Pericardium fibroblast (primary cell): Measurements from ENCODE around the gene ASB7.

DNA sequence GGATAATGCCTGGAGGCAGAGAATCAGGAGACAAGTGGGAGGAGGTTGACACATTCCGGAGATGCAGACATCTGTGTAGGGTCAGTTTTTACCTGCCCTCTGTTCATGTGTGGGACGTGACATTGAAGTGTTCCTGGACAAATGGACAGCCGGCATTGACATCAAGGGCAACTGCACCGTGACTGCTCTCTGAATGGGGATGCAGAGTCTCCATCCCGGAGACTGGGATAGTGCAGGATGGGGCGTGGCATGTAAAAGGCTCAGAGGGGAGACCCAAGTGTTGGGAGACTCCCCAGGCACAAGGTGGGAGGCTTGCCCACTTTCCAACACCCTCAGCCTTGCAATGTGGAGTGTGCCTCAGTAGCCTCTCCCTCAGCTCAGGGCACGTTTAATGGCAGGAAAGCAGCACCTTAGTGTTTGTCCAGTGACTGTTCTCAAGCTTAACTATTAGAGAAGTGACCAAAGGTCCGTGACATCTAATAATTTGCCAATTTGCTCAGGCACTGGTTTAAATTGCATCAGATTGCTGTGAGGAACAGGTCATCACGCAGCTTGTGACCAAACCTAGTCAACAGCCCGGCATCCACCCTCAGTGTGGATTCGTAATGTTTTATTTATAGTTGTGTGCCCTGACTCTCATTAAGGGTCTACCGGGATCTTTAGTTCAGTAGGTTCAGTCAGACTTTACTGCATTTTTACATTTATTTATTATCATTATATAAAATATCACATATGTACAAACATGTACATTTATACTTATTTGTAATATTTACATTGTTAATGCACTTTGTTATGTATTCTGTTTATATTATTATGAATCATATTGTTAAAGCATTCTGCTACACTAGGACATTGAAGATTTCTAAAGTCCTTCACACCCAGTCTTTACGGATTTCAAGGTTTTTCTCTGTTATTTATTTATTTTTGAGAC is 46.3 kb upstream of the PGPEP1L start:
- RAMPAGE, long total RNA, result no peak

GRCh38 chr15:99096758-99097532 is 7.9 kb upstream of the SYNM start:
- RAMPAGE, long total RNA, result no peak

GRCh38 chr15:99129942-99131001 is 25.4 kb downstream of the SYNM start:
- RAMPAGE, long total RNA, result no peak

- RAMPAGE, long total RNA, result no peak
Measured at GRCh38 chr15:99167007-99167840, 62.3 kb downstream of the SYNM start.

GRCh38 chr15:99210278-99210754 is 39.1 kb downstream of the TTC23 start:
- RAMPAGE, long total RNA, result no peak

- RAMPAGE, long total RNA, result no peak
Measured at GRCh38 chr15:99306110-99306373, 54.8 kb downstream of the LRRC28 start.

DNA sequence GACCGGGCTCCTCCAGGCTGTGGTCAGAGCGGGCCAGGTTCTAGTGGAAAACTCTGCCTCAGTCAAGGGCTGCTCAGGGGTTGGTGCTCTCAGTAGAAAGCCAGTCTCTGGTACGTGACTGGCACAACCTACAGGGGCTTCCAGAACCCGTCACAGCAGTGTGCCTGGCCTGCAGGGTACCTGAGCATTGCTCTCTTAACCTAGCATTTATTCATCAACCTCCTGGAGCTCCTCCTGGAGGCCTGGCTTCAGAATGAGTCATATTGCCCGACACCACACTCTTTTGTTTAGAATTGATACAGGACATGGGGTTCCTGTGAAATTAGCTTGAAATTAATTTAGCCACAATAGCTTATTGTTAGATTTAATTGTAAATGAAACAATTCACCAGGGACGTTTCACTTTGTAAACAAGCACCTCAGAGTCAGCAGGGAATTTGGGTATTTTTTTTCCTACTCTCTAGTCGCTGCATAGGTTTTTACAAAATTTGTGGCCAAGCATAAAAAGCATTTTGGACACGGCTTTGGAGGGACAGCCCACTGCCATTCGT is 61.0 kb upstream of the MEF2A start:
- RAMPAGE, long total RNA, result no peak

DNA sequence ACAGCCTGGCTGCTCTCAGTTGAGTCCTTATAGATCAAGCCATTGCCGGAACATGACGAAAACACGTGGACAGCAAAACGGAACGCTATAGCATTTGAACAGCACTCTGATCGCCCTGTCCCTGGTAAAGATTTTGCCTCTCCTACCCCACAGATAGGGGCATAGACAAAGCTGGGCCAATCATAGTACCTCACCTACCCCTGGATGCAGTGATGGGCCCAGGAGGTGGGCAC is 57.2 kb upstream of the MEF2A start:
- RAMPAGE, long total RNA, result no peak

DNA sequence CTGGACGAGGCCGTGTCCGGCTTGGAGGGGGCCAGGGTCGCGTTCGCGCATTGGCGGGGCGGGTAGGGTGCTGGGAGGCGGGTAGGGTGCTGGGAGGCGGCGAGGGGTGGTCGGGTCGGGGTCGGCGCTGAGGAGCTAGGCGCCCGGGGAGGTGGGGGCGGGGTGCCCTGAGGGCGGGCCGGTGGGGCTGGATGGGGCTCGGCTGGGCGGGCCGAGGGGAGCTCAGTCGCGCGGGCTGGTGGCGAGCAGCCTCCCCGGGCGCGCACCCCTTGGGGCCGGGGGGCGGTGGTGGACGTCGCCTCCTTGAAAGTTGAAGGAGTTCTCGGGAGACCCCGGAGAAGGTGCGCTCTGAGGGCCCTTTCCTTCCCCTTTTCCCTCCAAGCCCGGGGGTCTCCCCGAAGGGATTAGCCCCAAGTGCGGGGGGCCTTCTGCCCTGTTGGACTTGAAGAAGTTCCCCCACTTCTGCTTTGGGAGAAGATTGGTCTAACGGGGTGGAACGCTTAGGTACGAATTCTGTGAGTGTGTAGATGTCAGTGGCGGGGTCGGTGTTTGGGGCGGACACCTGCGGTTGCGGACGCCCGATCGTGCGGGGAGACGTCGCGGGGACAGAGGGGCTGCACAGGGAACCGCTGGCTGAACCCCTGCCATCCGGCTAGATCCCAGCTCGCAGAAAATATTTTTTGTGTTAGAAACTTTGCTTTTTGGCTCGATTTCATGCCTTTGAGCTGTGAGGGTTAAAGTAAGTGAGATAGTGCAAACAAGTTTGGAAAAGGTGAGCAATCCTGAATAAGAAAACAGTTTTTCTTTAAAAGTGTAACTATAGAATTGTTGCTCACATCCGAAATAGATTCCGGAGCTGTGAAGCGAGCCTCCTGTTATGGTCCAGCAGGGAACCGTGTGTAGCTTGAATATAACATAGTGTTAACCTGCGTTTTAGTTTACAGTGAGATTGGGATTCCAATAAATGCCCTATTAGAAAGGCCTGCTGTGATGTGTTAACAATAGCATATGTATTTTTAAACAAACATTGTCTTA is 792 bp downstream of the MEF2A start:
- RAMPAGE, long total RNA, result no peak

GRCh38 chr15:99926059-99926491 is 192.8 kb upstream of the LYSMD4 start:
- RAMPAGE, long total RNA, result no peak

DNA sequence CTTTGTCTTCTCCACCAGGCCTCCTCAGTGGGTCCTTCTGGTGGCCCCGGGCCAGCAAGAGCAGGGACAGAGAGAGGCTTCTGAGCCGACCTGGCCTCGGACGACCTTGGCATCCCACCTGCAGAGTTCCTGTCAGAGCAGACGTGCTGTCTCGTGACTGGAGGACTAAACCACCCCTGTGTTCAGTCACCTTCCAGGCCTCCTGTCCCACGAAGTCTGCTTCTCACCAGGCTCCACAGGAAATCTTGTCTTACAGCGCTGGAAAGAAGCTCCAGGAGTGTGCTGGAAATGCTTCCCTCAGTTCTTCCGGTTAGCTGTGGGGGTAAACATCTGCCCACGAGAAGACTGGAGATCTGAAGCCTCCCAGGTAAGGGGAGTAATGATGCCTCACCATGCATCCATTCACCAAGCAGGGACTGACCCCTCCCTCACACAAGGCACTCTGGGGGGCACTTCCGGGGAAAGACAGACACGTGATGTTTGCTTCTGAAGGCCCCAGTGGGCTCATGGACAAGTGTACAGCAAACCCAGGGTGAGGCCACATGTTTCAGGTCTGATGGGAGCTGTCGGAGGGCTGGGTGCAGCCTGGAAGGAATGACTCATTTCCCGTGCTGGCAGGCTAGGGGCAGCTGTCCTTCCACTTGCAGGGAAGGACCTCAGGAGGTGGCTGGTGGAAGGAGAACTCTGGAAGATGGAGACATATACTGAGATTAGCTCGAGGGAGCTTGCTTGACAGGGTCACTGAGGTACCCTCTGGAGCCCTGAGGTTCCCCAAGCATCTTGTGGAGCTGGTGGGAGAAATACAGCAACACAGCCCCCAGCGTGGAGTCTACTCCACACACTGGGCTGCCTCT is 230.8 kb downstream of the ADAMTS17 start:
- RAMPAGE, long total RNA, result no peak

DNA sequence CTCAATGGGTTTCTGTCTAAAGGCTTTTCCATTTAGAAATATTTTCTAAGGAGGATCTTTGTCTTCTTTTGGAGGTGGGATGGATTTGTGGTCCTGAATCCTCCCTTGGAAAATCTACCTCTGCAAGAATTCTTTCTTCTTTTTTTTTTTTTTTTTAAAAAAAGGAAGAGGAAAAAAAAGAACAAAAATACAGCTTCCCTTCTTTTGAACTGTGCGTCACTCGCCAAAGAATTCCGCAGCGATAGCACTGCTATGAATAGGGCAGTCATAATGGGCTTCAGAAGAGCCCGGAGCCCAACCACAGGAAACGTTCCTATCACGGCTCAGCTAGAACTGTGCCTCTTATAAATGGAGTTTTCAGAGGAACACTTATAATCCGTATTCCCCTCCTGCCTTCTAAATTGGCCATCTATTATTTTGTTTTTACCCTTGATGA is 227.7 kb downstream of the ADAMTS17 start:
- RAMPAGE, long total RNA, result no peak

- RAMPAGE, long total RNA, result no peak
Measured at GRCh38 chr15:100345249-100345977, 3.6 kb upstream of the ADAMTS17 start.

GRCh38 chr15:100350524-100350934 is 8.8 kb upstream of the ADAMTS17 start:
- RAMPAGE, long total RNA, result no peak

DNA sequence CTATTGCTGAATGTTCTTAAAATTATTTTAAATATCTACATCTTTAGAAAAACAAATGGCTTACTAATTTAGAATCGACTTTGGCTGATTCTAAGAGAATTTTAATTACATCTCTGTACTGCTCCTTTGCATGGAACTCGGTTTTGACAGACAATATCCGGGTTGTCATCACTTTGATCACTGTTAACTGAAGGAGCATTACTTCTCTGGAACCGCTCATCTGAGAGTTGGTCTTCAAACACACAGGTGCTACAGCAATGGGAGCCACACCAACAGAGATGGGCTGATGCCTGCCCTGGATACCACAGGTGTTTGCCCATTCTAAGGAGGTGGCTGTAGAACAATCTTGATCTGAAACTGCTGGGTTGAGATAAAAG is 21.6 kb downstream of the LINS1 start:
- RAMPAGE, long total RNA, result no peak

DNA sequence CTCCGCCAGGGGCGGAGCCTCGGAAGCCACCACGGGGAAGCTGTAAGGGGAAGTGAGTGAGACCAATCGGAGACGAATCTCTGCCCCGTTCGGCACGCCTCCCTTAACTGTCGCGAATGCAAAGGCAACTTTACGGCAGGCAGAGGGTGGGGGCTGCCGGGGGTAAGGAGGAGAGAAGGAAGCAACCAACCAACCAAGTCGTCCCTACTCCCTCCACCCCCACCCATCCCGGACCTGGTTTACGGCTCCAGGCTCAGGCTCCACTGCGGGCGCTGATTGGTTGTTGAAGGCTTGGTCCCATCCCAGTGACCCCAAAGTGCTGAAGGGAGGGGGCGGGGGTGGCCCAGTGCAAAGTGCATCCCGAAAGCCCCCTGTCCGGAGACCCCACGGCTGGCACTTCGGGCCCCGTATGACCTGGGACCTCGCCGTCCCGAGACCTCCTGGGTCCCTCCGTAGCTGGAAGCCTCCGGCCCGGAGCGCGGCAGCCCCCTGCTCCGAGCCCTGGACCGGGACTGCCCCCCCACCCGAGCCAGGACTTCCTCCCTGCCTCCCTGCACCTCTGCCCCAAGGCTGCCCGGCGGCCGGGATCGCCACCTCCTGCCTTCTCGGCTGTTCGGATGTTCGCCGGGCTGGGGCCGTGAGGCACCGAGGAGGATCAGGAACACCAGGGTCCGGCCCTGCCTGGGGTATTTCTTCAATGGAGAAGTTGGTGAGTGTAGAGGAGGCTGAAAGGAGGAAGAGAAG is at the start of gene ASB7:
Gene ASB7, plus strand, starts transcription at position 305 of the 744 bp plus-strand sequence.
- RAMPAGE, long total RNA, result start-site peak on the plus strand centred at position 326 of the sequence, 8 bp wide, 31 and 60 reads in 2 replicates

DNA sequence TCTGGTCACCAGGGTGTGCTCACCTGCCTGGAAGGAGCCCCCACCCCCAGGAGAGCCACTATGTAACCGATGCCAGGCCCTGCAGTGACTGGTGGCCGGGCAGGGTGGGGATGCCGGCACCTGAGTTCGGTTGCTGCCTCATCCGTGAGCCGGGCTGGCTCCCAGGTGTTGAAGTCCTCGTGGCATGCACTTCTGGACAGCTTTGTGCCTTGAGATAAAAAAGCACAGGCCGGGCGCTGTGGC is 56.5 kb downstream of the ASB7 start:
- RAMPAGE, long total RNA, result no peak

DNA sequence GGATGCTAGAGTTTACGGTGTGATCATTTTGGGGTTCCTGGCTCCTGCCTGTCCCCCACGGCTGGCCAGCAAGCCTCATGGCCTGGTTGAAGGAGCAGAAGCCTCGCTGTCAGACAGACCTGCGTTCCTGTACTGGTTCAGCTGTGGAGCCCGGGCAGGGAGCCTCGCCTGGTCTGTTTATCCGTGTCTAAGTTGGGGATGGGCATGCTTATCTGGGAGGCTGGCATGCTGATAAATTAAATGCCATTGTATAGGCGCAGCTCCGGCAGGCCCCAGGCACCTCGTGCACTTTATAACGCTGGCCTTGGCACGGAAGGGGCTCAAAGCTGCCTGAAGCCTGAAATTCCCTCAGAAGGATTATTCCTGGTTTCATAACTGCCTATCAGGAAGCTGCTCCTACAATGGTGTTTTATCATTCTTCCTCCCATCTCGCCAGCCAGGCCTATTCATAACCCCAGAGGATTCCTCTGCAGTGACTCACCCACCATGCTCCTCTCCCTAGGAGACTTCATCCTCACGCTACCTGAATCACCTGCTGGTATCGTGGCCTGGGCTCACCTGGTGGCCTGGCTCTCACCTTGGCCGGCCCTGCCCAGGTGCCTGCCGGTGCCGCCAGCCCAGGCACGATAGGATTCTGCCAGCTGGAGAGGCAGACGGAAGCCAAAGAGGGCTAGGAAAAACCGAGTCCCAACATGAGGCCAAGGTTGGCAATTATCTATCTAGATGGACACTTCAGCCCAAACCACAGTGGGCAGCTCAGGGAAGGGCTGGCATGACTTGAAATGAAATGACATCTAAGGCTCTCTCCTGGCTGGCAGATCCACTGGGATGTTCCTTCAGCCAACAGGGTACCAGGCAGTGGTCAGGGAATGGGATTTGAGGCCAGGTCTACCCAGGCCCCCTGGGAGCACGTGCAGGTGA is 111.1 kb downstream of the ASB7 start:
- RAMPAGE, long total RNA, result no peak

DNA sequence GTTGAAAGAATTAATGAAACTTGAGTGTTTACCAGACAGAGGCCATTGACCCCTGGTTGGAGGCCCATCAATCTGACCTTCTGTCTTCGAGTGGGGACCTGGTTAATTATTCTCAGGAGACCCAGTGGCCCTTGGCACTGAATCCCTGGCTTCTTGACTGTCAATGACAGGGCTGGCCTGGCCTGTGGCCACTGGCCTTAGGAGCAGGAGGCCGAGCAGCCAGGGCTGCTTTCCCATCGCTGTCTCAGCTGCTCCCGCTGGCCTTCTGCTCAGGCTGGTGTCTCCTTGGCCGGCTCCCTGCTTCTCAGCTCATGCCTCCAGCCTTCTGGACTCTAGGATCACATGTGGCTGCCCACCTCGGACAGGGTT is 113.5 kb downstream of the ASB7 start:
- RAMPAGE, long total RNA, result no peak

- RAMPAGE, long total RNA, result no peak
Measured at GRCh38 chr15:100919657-100920023, 483 bp downstream of the LRRK1 start.